Lung (tissue), 4 donors: ENCODE measurements around a stretch of chr6.

GRCh38 chr6:170225684-170226417 lies 65.0 kb downstream of the DLL1 start:
- PRO-cap: no peak
- RAMPAGE, long total RNA: no peak
- RRBS: 86% methylated on average over 2 of the region's 27 CpGs

- PRO-cap: no peak
- RAMPAGE, long total RNA: no peak
- RRBS: 15% methylated on average over 16 of the region's 48 CpGs
Observed at GRCh38 chr6:170296958-170297714, 6.3 kb upstream of the DLL1 start.

DNA sequence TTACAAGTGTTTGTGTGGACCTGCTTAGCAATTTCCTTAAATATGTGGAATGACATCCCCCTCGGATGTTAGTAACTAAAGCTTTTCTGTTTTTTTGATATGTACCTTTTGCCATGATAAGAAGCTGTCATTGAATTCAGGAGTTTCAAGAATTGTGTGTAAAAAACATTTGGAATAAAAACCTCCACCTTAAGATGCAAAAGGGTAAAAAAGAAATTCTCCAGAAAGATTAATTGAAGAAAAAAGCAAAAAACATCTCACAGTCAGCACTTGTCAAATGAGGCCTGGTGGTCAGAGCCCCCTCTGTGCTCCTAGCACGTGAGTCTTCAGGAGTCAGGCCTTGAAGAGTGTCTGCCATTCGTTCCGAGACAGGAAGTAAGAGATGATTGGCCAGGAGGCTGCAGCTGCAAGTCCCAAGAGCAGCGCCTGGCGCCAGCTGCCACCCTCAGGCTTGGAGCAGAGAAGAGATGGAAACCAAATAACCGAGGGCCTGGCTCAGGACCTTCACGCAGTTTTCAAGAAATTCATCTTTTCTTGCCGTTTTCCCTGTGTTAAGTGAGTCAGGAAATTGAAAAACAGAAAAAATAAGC lies 65.0 kb downstream of the FAM120B start:
- PRO-cap: no peak
- RAMPAGE, long total RNA: no peak
- RRBS: no CpG with 5 or more reads among the region's 9 CpGs